Measurements from ENCODE around the gene TANC1.

CAGE:
- cytosol, long polyA minus RNA = no peak
- cytosol, long polyA plus RNA = no peak
- long polyA plus RNA = no peak
- nucleus, long polyA minus RNA = no peak
- nucleus, long polyA plus RNA = no peak
Observed at GRCh38 chr2:157409976-157410199, 34.0 kb downstream of the CYTIP start.

GRCh38 chr2:157417860-157418737 lies 25.8 kb downstream of the CYTIP start:
CAGE:
- cytosol, long polyA minus RNA = no peak
- cytosol, long polyA plus RNA = no peak
- long polyA plus RNA = no peak
- nucleus, long polyA minus RNA = no peak
- nucleus, long polyA plus RNA = no peak

DNA sequence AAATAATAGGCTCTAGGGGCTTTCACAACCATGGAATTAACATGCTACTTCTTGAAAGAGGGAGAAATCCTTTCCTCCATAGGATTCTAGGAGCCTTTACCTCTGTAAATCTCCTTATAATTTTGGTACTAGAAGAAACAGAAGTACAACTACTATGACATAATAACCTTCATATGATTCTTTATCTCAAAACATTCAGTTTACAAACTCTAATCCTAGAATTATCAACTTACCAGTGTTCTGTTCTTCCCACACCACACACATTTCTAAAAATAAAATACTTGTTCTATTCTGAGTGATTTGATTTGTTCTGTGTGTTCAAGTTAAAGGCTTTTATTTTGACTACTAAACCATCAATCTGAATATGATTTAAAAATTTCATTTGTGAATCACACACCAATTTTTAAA lies 16.0 kb downstream of the CYTIP start:
CAGE:
- cytosol, long polyA minus RNA = no peak
- cytosol, long polyA plus RNA = no peak
- long polyA plus RNA = no peak
- nucleus, long polyA minus RNA = no peak
- nucleus, long polyA plus RNA = no peak

DNA sequence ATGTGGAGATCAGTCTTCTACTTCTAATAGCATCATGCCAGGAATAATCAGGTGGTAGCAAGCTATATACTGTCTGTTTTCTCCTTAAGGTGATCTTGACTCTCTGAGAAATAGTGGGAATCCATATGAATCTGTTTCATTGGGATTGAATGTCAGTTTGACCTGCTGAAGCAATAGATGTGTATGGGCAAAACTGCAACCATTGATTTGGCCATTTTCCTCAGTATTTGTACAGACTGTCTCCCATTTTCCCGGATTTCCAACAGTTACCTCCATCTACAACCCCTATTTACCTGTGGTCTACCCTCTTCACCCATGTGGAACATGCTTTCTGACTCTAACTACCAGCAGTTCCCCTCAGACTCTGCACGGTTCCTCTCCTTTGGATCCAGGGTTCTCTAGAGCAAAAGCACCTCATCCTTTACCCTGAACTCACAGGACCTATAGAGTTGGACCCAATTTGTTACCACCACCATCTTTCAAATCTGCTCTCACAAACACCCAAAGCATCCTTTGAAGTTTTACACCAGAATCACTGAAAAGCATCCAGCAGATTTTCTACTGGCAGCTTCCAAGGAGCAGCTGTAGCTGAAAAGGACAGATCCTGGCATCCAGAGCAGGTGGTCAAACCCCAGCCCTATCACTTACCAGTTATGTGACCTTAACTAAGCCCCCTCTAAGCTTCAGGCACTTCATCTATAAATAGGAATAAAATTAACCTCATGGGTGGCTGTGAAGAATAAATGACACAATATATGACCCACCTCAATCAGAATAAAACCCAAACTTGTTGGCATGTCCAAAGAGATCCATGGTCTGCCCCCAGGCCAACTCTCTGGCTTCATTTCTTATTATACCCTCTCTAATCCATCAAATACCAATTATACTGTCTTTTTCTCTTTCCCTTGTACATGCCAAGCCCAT lies 15.3 kb downstream of the CYTIP start:
CAGE:
- cytosol, long polyA minus RNA = no peak
- cytosol, long polyA plus RNA = no peak
- long polyA plus RNA = no peak
- nucleus, long polyA minus RNA = no peak
- nucleus, long polyA plus RNA = no peak

DNA sequence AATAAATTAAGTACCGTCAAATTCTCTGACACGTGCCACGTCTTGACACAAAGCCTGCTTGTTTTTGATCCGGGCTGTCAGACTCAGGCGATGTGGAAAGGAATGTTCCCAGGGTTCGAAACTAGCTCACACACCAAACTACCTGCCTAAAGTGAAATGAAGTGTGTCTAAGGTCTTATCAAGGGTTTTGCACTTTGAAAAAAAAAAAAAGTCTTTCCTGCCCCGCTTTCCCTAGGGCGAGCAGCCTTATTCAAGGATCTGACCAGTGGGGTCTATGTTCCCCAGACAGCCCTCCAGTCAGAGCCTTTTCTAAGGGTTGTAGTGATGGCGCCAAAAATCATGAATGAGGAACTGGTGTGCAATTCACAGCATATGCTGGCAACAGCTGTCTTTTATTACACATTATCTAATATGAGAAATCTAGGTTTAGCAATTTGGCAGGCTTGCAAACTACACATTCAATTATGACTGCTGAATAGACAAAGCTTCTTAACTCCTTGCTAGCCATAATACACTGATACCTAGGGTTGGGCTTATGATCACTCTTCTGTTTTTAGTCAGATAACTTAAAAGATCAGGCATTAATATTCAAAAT lies 4.5 kb downstream of the CYTIP start:
CAGE:
- cytosol, long polyA minus RNA = no peak
- cytosol, long polyA plus RNA = no peak
- long polyA plus RNA = no peak
- nucleus, long polyA minus RNA = no peak
- nucleus, long polyA plus RNA = no peak

CAGE:
- cytosol, long polyA minus RNA = no peak
- cytosol, long polyA plus RNA = no peak
- long polyA plus RNA = no peak
- nucleus, long polyA minus RNA = no peak
- nucleus, long polyA plus RNA = no peak
Observed at GRCh38 chr2:157470196-157470747, 26.4 kb upstream of the CYTIP start.

DNA sequence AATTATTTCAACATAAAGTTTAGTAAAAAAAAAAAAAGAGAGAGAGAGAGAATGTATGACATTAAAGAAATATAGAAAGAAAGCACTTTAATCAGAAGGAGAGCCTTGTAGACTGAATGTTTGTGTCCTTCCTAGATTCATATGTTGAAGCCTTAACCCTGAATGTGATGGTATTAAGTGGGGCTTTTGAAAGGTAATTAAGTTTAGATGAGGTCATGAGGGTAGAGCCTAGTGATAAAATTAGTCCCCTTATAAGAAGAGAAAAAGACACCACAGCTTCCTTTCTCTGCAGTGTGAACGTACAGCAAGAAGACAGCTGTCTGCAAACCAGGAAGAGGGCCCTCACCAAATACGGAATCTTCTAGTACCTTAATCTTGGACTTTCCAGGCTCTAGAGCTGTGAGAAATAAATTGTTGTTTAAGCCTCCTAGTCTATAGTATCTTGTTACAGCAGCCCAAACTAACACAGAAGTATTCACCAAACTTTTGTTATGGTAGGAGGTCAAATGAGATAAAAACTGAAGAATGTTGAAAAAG lies 57.1 kb upstream of the CYTIP start:
CAGE:
- cytosol, long polyA minus RNA = no peak
- cytosol, long polyA plus RNA = no peak
- long polyA plus RNA = no peak
- nucleus, long polyA minus RNA = no peak
- nucleus, long polyA plus RNA = no peak

GRCh38 chr2:157515266-157515860 lies 71.5 kb upstream of the CYTIP start:
CAGE:
- cytosol, long polyA minus RNA = no peak
- cytosol, long polyA plus RNA = no peak
- long polyA plus RNA = no peak
- nucleus, long polyA minus RNA = no peak
- nucleus, long polyA plus RNA = no peak

DNA sequence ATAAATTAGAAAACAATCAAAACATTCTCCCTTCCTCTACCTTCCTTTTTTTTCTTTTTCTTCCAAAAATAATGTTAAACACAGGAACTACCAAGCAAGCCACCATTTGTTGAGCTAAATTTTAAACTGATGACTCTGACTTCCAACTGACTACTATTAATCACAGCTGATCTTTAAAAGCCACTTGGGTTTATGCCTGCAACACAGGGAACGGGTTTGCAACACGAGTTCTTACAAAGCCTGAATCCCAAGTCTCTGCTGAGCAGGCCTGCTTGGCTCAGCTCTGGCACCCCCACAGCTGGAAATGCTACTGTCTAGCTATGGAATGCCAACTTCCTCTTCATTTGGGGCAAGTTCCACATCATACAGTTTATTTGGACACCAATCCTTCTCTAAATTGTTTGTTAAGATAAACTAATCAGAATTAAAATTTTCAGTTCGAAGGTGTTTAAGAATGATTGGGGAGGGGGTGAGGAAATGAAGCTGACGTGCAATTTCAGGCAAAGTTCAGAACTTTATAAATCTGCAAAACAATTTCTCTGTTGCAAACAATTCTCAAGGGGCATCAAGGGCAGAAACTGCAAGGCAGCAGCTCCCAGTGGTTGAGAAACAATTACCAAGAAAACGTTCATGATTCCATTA lies 119.4 kb upstream of the ACVR1C start:
CAGE:
- cytosol, long polyA minus RNA = no peak
- cytosol, long polyA plus RNA = no peak
- long polyA plus RNA = no peak
- nucleus, long polyA minus RNA = no peak
- nucleus, long polyA plus RNA = no peak

GRCh38 chr2:157784220-157784942 lies 91.7 kb downstream of the ACVR1 start:
CAGE:
- cytosol, long polyA minus RNA = no peak
- cytosol, long polyA plus RNA = no peak
- long polyA plus RNA = no peak
- nucleus, long polyA minus RNA = no peak
- nucleus, long polyA plus RNA = no peak

DNA sequence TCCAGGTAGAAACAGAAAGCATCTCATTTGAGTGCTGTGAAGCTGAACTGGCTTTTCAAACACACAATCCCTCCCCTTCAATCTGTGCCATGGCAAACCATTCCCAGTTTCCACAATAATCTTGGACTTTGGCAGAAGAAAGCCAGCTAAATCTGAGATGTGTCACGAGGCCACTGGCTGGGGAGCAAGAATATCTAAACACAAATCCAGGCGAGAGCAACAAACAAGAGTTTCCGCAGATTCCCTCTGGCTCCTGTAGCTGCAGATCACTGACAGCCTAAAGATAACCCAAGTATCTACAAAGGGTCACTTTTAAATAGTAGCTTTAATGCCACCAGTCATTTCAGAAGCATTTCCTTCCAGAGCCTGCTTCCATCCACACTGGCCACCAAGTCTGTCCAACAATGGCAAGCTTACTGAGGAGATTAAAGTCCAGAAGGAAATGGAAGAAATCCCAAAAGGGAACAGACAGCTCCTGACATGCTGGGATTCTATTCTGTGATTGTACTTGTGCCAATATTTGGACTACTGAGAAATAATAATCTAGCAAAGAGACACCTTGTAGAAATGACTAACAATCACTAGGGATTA lies 86.8 kb downstream of the ACVR1 start:
CAGE:
- cytosol, long polyA minus RNA = no peak
- cytosol, long polyA plus RNA = no peak
- long polyA plus RNA = no peak
- nucleus, long polyA minus RNA = no peak
- nucleus, long polyA plus RNA = no peak

DNA sequence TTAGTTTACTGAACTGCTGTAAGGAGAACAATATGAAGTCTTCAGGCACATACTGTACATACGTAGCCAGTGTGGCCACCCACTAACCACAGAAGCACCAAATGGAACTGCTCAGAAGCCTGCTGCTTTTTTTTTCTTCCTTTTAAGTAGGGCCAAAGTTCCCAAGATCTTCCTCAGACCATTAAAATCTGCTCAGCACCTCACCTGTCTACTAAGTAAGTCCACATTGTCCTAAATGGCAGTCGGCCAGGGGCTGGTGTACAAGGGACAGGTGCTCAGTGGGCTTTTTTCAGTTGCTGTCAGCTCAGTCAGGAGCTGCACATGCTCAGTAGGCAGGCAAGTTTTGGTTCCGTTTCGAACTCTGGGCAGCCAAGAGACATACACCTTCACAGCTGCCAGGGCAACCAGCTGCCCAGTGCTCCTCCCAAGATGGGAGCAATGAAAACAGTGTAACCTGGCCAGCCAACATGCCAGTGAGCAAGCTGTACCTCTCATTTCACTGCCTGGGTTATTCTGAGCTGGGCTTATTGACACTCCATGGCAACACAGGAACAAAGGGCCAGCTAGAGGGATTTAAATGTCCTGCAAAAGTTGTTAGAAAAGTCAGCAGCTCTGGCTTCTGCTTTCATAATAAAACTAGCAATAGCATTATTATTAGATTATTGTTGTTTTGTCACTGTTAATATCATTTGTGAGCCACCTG lies 86.1 kb downstream of the ACVR1 start:
CAGE:
- cytosol, long polyA minus RNA = no peak
- cytosol, long polyA plus RNA = no peak
- long polyA plus RNA = no peak
- nucleus, long polyA minus RNA = no peak
- nucleus, long polyA plus RNA = no peak

GRCh38 chr2:157859338-157860281 lies 16.5 kb downstream of the ACVR1 start:
CAGE:
- cytosol, long polyA minus RNA = no peak
- cytosol, long polyA plus RNA = no peak
- long polyA plus RNA = no peak
- nucleus, long polyA minus RNA = no peak
- nucleus, long polyA plus RNA = no peak

GRCh38 chr2:157866970-157867741 lies 9.0 kb downstream of the ACVR1 start:
CAGE:
- cytosol, long polyA minus RNA = no peak
- cytosol, long polyA plus RNA = no peak
- long polyA plus RNA = no peak
- nucleus, long polyA minus RNA = no peak
- nucleus, long polyA plus RNA = no peak

GRCh38 chr2:157874583-157875331 lies 1.4 kb downstream of the ACVR1 start:
CAGE:
- cytosol, long polyA minus RNA = no peak
- cytosol, long polyA plus RNA = no peak
- long polyA plus RNA = no peak
- nucleus, long polyA minus RNA = no peak
- nucleus, long polyA plus RNA = no peak

DNA sequence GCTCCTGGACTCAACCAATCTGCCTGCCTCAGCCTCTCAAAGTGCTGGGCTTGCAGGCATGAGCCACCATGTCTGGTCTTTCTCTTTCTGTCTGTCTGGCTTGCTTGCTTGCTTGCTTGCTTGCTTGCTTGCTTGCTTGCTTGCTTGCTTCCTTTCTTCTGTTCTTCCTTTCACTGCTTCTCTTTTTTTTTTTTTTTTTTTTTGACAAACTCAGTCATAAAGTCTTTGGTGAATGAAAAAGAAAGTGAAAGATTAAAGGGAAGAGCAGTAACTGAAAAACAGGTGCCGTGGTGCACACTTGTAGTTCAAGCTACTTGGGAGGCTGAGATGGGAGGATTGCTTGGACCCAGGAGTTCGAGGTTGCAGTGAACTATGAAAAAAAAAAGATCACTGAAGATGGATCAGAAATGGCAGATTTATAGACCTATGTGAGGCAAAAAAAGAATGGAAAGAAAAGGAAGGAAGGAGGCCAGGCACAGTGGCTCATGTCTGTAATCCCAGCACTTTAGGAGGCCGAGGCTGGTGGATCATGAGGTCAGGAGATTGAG lies 21.6 kb upstream of the ACVR1 start:
CAGE:
- cytosol, long polyA minus RNA = no peak
- cytosol, long polyA plus RNA = no peak
- long polyA plus RNA = no peak
- nucleus, long polyA minus RNA = no peak
- nucleus, long polyA plus RNA = no peak

GRCh38 chr2:158458601-158459097 lies 1.9 kb downstream of the PKP4 start:
CAGE:
- cytosol, long polyA minus RNA = no peak
- cytosol, long polyA plus RNA = no peak
- long polyA plus RNA = no peak
- nucleus, long polyA minus RNA = no peak
- nucleus, long polyA plus RNA = no peak

CAGE:
- cytosol, long polyA minus RNA = no peak
- cytosol, long polyA plus RNA = no peak
- long polyA plus RNA = no peak
- nucleus, long polyA minus RNA = no peak
- nucleus, long polyA plus RNA = no peak
Observed at GRCh38 chr2:158482291-158483060, 25.7 kb downstream of the PKP4 start.

CAGE:
- cytosol, long polyA minus RNA = no peak
- cytosol, long polyA plus RNA = no peak
- long polyA plus RNA = no peak
- nucleus, long polyA minus RNA = no peak
- nucleus, long polyA plus RNA = no peak
Observed at GRCh38 chr2:158620818-158621415, 164.2 kb downstream of the PKP4 start.

DNA sequence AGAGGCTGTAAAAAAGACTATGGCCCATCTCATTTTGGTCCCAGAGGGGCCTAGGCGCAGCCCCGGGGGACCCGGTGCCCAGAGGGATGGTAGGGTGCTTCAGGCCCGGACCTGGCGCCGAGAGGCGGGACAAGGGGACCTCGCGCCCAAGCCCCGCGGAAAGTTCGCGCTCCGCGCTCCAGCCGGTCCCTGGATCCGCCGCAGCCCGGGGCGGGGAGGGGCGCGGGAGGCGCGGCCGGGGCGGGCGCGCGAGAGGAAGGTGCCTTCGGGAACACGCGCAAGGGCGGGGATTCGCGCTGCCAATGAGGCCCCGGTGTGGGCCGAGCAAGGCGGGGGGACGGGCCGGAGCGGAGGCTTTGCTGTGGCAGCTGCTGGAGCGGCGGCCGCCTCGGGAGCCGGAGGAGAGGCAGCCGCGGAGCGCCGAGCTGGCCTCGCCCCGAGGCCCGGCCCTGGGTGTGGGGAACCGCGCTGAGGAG lies at the start of gene TANC1:
Gene TANC1 (plus strand): TSS at position 353 of the 476 bp plus-strand sequence.
CAGE:
- cytosol, long polyA minus RNA = start-site peak on the plus strand centred at position 268 of the sequence, 238 bp wide, 15 reads
- cytosol, long polyA plus RNA = no peak
- long polyA plus RNA = start-site peak on the plus strand centred at position 399 of the sequence, 16 bp wide, 26 and 31 reads in 2 replicates
- nucleus, long polyA minus RNA = start-site peak on the plus strand centred at position 391 of the sequence, 211 bp wide, 45 reads
- nucleus, long polyA plus RNA = no peak